ENCODE measurements around a stretch of chr12.

GRCh38 chr12:11553828-11554307, 95.6 kb upstream of the ETV6 start:
- PRO-cap, 4 experiments: no peak in any of the 4 experiments
- RAMPAGE, long total RNA, 2 experiments: no peak in any of the 2 experiments
- RRBS: no CpG with 5 or more reads among the region's 6 CpGs

DNA sequence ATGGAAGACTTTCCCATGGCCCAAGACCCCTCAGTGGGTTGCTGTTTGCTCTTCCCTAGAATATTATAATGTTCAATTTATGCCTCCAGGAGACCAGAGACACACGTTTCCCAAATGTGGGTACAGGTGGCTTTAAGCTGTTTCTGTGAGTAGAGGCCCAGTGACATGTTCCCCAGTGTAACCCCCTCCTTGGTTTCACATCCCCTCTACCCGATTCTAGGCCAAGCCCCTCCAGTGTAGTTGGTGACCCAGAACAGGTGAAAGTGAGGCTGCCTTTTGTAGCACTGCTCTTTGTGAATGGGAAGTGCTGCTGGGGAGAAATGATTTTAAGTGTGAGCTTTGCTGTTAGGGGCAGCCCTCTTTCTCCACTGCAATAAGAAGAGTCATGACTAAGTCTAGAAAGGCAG, 81.3 kb downstream of the ETV6 start:
- PRO-cap, 4 experiments: no peak in any of the 4 experiments
- RAMPAGE, long total RNA, 2 experiments: no peak in any of the 2 experiments
- RRBS: no CpG with 5 or more reads among the region's 2 CpGs

- PRO-cap, 4 experiments: peak in 3 of 4 experiments; most common plus-strand start chr12:11755749 (in 1); most common minus-strand start chr12:11755651 (in 2)
- RAMPAGE, long total RNA, 2 experiments: no peak in any of the 2 experiments
- RRBS: no CpG with 5 or more reads among the region's 7 CpGs
Measured at GRCh38 chr12:11755300-11756375, 106.2 kb downstream of the ETV6 start.

GRCh38 chr12:11798706-11799296, 149.3 kb downstream of the ETV6 start:
- PRO-cap, 4 experiments: no peak in any of the 4 experiments
- RAMPAGE, long total RNA, 2 experiments: no peak in any of the 2 experiments
- RRBS: no CpG with 5 or more reads among the region's 3 CpGs

DNA sequence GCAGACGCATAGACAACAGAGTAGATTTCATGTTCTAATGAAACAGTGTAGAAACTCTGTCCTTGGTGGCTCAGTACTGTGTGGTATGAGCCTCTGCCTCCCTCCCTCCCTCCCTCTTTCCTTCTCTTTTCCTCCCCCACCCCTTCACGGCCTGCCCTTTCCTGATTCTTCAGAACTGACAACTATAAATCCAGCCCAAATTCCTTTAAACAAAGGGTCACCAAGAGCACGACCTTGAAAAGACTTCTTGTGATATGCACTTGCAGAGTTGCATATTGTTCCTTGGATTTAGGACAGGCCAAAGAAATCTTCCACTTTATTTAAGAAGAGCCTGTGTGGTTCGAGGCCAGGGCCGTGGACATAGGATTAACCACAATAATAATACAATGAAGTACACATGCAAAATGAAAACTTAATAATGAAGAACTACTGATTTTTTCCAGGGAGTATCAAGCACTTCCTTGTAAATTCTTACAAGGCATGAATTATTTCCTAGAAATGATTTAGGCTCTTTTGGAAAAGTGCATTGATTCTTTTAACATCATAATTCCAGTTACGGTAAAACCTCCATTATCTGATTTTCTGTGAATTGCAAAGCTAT, 164.1 kb downstream of the ETV6 start:
- PRO-cap, 4 experiments: no peak in any of the 4 experiments
- RAMPAGE, long total RNA, 2 experiments: no peak in any of the 2 experiments
- RRBS: no CpG with 5 or more reads among the region's 6 CpGs

DNA sequence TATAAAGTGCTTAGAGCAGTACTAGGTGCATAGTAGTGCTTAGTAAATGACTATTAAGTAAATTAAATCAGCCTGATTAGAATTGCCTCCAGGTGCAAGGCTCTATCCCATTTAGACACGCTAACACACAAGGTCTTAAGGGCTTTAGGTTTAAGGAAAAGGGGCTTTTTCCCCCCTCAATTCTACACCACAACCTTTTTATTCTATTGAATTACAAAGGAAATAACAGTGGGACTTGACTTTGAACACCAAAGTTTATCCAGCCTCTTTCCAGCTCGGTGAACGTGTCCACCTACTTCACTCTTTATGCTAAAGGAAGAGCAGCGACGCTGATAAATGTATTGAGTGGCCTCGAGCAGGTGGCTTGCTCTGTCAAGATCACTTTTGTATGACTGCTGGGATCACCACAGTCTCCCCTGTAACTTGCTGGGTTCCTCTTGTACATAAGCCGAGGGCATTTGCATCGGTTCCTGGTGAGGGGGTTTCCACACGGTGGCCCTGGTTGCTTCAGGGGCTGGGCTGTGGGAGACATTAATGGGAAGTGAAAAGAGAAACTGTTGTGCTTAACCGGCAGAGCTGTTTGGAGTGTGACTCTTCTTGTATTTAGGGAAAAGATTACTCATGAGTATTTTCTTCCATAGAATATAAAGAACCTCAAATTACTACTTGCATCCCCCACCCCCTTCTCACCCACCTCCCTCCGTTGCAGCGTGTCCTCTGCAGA, 186.7 kb downstream of the ETV6 start:
- PRO-cap, 4 experiments: no peak in any of the 4 experiments
- RAMPAGE, long total RNA, 2 experiments: no peak in any of the 2 experiments
- RRBS: no CpG with 5 or more reads among the region's 12 CpGs

DNA sequence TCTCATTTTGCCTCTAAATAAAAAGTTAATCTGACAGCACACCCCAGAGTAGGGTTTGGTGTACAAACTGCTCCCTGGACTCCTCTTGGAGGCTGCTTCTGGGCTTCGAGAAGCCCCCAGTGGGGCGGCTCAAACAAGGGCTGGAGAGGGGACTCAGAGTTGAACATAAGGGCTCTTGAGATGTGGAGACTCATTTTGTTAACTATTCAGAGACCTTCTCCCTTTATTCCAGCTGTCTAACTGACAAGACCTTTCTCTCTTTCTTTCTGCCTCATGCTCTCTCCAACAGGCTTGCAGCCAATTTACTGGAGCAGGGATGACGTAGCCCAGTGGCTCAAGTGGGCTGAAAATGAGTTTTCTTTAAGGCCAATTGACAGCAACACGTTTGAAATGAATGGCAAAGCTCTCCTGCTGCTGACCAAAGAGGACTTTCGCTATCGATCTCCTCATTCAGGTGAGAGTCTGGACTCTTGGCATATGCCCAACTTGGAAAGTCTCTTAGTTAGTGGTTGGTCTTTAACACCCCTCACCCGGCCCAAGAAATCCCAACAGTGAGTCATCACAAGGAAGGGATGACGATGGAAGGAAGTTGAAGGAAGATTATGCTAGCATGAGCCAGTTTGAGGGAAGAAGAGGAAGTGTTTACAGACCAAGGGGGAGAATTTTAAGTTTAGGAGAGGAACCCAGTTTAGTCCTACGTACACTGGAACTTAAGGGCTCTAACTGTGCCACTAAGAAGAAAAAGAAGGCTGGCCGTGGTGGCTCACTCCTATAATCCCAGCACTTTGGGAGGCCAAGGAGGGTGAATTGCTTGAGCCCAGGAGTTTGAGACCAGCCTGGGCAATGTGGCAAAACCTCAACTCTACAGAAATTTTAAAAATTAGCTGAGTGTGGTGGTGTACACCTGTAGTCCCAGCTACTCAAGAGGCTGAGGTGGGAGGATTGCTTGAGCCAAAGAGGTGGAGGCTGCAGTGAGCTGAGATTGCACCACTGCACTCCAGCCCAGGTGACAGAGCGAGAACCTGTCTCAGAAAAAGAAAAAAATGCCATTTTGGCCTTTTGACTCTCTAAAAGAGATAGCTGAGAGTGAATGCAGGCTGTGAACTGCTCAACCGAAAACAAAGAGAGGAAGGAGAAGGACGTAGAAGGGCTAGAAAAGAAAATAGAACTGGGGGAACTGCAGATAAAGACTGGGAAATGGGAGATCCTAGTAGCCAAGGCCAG, 189.8 kb downstream of the ETV6 start:
- PRO-cap, 4 experiments: no peak in any of the 4 experiments
- RAMPAGE, long total RNA, 2 experiments: start-site peak on the plus strand in 1 of 2 experiments, centred at position 327 of the sequence, 8 reads per replicate
- RRBS: no CpG with 5 or more reads among the region's 13 CpGs

- PRO-cap, 4 experiments: no peak in any of the 4 experiments
- RAMPAGE, long total RNA, 2 experiments: no peak in any of the 2 experiments
- RRBS: 77% methylated on average over 2 of the region's 10 CpGs
Measured at GRCh38 chr12:11884379-11884995, 186.3 kb upstream of the BCL2L14 start.

- PRO-cap, 4 experiments: no peak in any of the 4 experiments
- RAMPAGE, long total RNA, 2 experiments: no peak in any of the 2 experiments
- RRBS: no CpG with 5 or more reads among the region's 11 CpGs
Measured at GRCh38 chr12:12011290-12011884, 59.4 kb upstream of the BCL2L14 start.

- PRO-cap, 4 experiments: peak in 2 of 4 experiments; most common plus-strand start chr12:12032987 (in 1); most common minus-strand start chr12:12033406 (in 1)
- RAMPAGE, long total RNA, 2 experiments: no peak in any of the 2 experiments
- RRBS: no CpG with 5 or more reads among the region's 32 CpGs
Measured at GRCh38 chr12:12032416-12033611, 37.9 kb upstream of the BCL2L14 start.

- PRO-cap, 4 experiments: no peak in any of the 4 experiments
- RAMPAGE, long total RNA, 2 experiments: no peak in any of the 2 experiments
- RRBS: no CpG with 5 or more reads among the region's 2 CpGs
Measured at GRCh38 chr12:12081857-12082670, 11.3 kb downstream of the BCL2L14 start.

- PRO-cap, 4 experiments: no peak in any of the 4 experiments
- RAMPAGE, long total RNA, 2 experiments: no peak in any of the 2 experiments
- RRBS: no CpG with 5 or more reads among the region's 11 CpGs
Measured at GRCh38 chr12:12293886-12295037, 27.4 kb upstream of the LRP6 start.

DNA sequence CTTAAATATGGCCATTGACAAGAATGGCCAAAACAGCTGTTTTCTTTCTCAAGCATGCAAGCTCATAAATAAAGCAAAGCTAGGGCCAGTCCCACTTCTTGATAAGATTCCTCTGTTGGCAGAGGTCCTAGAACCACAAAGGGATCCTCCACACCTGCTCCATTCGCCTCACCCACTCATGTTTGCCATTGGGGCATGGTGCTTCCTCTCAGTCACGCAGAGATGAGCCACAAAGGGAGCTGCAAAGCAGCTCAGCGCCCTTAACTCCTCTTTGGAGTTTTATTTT, 16.7 kb downstream of the MANSC1 start:
- PRO-cap, 4 experiments: peak in 1 of 4 experiments; most common plus-strand start position 211 of the sequence (in 1)
- RAMPAGE, long total RNA, 2 experiments: no peak in any of the 2 experiments
- RRBS: no CpG with 5 or more reads among the region's 3 CpGs

DNA sequence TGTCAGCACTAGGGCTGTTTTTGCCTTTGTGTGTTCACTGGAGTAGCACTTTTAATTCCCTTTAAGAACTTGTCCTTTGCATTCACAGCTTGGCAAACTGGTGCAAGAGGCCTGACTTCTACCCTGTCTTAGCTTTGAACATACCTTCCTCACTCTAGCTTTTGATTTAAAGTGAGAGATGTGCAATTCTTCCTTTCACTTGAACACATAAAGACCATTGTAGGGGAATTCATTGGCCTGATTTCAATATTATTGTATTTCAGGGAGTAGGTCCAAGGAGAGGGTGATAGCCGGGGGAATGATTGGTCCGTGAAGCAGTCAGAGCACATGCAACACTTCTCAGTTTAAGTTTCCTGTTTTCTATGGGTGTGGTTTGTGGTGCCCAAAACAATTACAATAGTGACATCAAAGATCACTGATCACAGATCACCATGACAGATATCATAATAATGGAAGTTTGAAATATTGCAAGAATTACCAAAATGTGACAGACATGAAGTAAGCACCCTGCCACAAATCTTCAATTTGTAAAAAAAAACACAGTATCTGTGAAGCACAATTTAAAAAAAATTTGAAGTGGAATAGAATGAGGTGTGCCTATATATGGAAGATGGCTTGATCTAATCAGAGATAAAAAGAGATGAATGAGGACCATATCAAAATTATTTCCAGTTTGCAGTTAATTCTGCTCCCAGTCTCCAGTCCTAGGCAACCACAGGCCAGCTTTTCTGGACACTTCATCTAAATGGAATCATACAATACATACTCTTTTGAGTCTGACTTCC, 23.1 kb downstream of the BORCS5 start:
- PRO-cap, 4 experiments: no peak in any of the 4 experiments
- RAMPAGE, long total RNA, 2 experiments: no peak in any of the 2 experiments
- RRBS: no CpG with 5 or more reads among the region's 2 CpGs

GRCh38 chr12:12396635-12397367, 39.9 kb downstream of the BORCS5 start:
- PRO-cap, 4 experiments: peak in 1 of 4 experiments; most common minus-strand start chr12:12396866 (in 1)
- RAMPAGE, long total RNA, 2 experiments: no peak in any of the 2 experiments
- RRBS: no CpG with 5 or more reads among the region's 7 CpGs

- PRO-cap, 4 experiments: no peak in any of the 4 experiments
- RAMPAGE, long total RNA, 2 experiments: no peak in any of the 2 experiments
- RRBS: no CpG with 5 or more reads among the region's 16 CpGs
Measured at GRCh38 chr12:12465968-12466878, 96.4 kb downstream of the DUSP16 start.

DNA sequence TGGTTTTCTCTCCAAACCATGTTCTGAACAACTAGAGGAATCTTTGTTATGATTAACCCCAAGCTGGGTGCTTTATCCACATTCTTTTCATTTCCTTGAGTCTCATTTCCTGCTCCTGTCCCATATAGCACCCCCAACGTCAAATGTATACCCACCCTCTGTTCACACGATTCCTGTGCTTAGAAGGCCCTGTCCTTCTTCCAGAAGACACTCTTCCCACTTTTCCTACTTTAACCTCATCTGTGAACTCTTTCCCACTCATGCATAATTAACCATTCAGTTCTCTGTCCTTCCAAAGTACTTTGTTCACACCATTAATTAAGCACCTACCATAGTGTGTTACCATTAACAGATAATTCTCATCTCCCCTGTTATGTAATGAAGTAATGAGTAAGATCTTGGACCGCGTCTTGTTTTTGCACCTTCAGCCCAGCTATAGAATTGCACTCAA, 74.6 kb downstream of the DUSP16 start:
- PRO-cap, 4 experiments: no peak in any of the 4 experiments
- RAMPAGE, long total RNA, 2 experiments: start-site peak on the minus strand in 1 of 2 experiments, centred at position 110 of the sequence, 6 reads per replicate
- RRBS: no CpG with 5 or more reads among the region's 4 CpGs

- PRO-cap, 4 experiments: no peak in any of the 4 experiments
- RAMPAGE, long total RNA, 2 experiments: start-site peak on the minus strand in 1 of 2 experiments, at chr12:12506716-12507569 at its widest, 12 reads per replicate
- RRBS: no CpG with 5 or more reads among the region's 2 CpGs
Measured at GRCh38 chr12:12507137-12507627, 55.5 kb downstream of the DUSP16 start.

DNA sequence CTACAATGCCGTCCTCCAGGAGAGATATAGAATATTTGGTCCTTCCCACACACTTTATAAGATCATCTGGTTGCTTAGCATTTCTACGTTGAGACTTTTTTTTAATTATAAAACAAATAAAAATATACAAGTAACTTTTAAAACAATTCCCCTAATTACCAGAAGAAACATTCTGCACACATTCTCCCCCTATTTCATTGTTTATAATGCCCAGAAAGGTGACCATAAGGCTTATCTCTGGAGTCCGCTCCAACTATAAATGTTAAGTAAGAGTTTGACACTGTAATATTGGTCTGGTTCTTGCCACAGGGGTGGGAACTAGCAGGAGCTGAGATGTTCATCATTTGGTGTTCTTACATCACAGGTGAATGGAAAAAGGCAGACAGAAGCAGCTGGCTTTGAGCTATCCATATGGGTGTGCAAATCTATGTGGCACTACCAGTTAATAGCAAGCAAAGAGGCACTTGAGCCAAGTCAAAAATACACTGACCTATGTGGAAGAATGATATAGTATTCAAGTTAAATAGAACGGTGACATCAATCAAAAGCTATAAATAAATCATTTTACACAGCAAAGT, 43.4 kb downstream of the DUSP16 start:
- PRO-cap, 4 experiments: no peak in any of the 4 experiments
- RAMPAGE, long total RNA, 2 experiments: no peak in any of the 2 experiments
- RRBS: no CpG with 5 or more reads among the region's 4 CpGs

DNA sequence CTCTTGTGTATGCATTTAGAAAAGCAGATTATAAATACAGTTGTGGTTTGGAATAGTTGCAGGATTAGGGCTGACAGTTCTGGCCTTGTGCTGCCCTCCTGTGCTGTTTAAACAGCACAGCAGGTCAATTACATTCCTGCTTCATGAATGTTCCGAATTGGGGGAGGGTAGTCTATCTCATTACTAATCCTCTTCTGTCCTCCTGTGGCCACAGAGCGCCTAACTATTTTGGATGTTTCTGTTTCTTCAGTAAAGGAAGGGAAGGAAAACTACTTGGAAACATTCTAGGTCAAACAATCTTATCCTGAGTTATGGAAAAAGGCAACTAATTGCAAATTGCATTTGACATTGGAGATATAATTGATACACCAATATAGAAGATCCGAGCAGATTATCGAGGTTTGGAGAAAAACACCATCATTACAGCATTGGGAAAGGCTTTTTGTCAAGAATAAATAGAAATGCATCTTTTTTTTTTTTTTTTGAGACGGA, 8.7 kb upstream of the GPR19 start:
- PRO-cap, 4 experiments: peak in 1 of 4 experiments; most common minus-strand start position 81 of the sequence (in 1)
- RAMPAGE, long total RNA, 2 experiments: no peak in any of the 2 experiments
- RRBS: no CpG with 5 or more reads among the region's 5 CpGs